NT2/D1 (cell line): ENCODE data around the genes RNF214 and SCN2B.

GRCh38 chr11:117001872-117002600 lies 96.2 kb downstream of the SIK3 start:
- RRBS, 2 experiments: no CpG with 5 or more reads among the region's 4 CpGs

GRCh38 chr11:117092859-117093606 lies 5.2 kb downstream of the SIK3 start:
- RRBS, 2 experiments: no CpG with 5 or more reads among the region's 6 CpGs

DNA sequence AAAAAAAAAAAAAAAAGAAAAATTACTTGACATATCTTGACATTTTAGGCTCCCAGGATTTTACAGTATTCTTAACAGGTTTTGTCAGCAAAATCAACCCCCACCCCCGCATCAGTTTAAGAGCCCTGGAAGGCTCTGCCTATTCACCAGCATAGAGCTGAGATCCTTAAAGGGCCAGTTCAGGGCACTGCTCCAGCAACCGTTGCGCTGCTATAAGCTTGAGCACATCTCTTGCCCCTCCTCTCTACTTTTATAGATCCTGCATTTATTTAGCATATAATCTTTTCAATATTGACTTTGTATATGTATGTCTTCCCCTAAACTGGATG lies 690 bp upstream of the PAFAH1B2 start:
- RRBS, 2 experiments: no CpG with 5 or more reads among the region's 3 CpGs

DNA sequence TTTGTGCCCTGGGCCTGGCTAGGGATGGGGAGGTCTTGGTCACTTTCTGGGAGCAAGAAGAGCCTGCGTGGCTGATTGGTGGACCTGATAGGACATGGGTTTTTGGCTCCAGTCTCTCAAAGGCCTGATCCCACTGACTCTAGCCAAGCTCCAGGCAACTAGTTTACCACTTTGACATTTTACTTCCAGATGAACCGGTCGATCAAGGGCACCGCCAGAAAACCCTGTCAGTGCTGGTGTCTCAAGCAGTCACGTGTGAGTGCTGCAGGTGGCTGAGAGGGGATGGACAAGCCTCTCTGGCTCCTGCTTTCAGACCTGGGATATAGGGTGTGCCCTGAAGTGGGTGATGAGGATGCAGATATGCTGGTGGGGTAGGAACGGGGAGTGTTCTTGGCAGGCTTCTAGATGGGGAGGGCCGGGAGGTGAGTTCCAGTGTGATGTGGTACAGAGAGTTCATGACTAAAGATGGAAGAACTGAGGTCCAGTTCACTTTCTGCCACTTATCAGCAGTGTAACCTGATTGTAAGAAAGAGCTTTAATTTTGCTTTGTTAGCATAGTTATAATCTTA lies 5.4 kb downstream of the SIDT2 start:
- RRBS, 2 experiments: no CpG with 5 or more reads among the region's 7 CpGs

GRCh38 chr11:117191453-117192061 lies 7.6 kb upstream of the TAGLN start:
- RRBS, 2 experiments: no CpG with 5 or more reads among the region's 16 CpGs

DNA sequence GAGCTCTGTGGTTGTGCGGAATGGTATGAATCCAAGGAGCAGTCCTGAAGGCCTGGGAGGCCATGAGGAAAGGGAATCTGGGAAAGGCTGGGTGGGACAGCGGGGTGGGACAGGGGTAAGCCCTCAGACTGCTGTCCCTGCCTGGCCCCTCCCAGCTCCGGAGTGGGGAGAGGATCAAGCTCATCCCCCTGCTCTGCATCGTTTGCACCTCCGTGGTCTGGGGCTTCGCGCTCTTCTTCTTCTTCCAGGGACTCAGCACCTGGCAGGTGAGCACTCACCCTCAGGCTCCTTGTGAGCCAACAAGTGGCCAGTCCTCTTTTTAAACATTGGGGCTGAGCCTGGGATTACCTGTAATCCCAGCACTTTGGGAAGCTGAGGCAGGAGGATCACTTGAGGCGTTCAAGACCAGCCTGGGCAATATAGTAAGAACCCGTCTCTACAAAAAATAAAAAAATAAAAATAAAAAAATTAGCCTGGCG lies 5.4 kb upstream of the TAGLN start:
- RRBS, 2 experiments: no CpG with 5 or more reads among the region's 10 CpGs

DNA sequence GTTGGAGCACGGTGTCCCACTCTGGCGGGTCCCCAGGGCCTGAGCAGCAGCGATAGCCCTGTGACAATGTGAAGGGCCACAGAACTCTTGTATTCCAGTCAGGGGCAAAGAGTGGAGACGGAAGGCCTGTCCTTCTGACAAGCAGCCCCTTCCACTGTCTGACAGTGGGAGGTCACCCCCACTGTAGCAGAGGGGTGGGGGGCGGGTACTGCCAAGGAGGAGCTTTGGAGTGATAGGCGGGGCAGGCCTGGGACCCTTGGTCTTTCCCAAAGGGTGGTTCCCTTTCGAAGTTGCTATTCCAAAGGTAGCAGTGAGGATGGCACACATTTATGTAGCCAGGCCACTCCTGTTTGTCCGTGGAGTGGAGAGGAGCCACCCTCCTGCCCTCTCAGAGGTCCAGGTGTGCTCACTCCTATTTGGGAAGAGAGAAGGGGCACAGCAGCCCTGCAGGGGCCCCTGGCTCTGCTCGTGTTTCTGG lies 724 bp downstream of the TAGLN start:
- RRBS, 2 experiments: no CpG with 5 or more reads among the region's 9 CpGs

GRCh38 chr11:117202676-117203732 lies 3.8 kb downstream of the TAGLN start:
- RRBS, 2 experiments: no CpG with 5 or more reads among the region's 21 CpGs

DNA sequence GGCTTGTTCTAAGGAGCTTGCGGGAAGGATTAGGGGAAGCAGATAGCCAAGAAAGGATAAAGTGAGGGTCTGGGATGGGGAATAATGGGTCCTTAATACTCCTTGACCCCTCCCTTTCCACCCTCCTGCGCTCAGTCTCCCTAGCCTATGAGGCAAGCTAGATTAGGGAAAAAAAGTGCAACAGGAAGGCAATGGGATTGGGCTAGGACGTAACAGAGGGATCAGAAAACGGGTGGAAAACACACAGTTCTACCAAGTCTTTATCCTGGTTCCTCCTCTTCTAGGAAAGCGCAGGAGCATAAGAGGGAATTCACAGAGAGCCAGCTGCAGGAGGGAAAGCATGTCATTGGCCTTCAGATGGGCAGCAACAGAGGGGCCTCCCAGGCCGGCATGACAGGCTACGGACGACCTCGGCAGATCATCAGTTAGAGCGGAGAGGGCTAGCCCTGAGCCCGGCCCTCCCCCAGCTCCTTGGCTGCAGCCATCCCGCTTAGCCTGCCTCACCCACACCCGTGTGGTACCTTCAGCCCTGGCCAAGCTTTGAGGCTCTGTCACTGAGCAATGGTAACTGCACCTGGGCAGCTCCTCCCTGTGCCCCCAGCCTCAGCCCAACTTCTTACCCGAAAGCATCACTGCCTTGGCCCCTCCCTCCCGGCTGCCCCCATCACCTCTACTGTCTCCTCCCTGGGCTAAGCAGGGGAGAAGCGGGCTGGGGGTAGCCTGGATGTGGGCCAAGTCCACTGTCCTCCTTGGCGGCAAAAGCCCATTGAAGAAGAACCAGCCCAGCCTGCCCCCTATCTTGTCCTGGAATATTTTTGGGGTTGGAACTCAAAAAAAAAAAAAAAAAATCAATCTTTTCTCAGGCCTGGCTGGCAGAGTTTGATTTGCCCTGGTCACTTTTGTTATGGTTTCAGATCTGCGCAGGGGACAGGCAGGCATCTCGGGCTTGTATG lies 5.0 kb downstream of the TAGLN start:
- RRBS, 2 experiments: 85 to 93% methylated on average over 6 of the region's 19 CpGs

- RRBS, 2 experiments: no CpG with 5 or more reads among the region's 14 CpGs
Measured at GRCh38 chr11:117223418-117224154, 8.3 kb downstream of the PCSK7 start.

DNA sequence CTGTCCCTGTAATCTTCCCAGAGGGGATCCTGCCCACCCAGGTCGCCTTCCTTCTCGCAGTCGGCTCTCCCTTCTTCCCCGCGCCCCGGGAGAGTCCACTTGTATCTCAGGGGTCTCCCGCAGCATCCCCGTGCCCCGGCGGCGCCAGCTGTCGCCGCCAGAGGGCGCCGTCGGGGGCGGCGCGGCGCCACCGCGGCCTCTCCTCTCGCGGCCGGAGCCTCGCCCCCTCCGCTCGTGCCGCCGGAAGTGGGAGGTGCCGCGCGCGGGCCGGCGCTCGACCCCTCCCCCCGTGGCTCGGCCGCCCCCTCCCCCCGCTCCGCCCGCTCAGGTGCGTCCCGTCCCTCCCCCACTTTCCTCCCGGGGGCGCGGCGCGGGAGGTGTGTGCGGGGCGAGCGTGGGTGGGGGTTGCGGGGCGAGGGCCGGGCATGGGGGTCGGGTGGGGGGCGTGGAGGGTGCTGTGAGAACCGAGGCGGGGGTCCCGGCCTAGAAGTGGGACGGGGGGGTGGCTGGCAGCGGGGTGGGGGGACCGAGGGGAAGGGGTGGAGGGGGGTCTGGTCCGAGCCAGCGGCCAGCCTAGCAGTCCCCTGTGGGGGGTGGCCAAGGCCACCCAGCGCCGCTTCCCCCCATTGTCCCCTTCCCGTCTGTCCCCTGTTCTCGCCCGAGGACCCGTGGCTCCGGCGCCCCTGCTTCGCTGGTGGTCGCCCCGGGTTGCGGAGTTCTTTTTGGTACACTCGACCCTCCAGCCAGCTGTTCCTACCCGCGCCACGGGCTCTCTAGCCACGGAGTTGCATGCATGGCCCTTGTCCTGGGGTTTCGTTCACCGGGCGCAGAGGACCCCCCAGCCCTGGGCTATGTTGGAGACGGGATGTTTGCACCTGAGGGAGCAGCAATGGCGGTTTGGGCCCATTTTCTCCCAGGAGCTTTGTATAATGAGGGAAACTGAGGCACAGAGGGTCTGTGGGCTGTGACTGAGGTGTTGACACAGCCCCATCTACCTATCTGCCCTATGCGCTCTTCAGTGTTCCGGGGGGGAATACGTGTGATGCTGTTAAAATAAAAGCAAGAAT lies at the start of gene RNF214:
Gene RNF214, plus strand, starts transcription at position 273 of the 1,067 bp plus-strand sequence.
- RRBS, 2 experiments: 2 to 4% methylated on average over 34 to 39 of the region's 91 CpGs

DNA sequence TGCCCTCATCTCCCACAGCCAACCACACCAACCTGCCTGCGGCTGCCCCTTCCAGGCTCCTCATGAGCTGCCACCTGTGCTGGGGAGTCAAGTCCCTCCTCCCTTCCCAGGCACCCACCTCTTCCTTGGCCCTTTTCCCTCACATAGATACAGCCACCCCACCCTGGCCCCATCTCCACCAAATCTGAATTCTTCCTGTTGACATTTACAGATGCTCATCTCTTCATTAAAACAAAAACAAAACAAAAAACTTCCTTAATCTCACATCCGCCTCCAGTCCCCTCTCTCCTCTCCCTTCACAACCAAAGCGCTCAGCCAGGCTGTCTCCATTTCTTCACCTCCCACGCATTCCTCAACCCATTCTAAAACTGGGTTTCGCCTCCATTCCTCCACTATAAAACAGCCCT lies 15.4 kb downstream of the BACE1 start:
- RRBS, 2 experiments: no CpG with 5 or more reads among the region's 5 CpGs

DNA sequence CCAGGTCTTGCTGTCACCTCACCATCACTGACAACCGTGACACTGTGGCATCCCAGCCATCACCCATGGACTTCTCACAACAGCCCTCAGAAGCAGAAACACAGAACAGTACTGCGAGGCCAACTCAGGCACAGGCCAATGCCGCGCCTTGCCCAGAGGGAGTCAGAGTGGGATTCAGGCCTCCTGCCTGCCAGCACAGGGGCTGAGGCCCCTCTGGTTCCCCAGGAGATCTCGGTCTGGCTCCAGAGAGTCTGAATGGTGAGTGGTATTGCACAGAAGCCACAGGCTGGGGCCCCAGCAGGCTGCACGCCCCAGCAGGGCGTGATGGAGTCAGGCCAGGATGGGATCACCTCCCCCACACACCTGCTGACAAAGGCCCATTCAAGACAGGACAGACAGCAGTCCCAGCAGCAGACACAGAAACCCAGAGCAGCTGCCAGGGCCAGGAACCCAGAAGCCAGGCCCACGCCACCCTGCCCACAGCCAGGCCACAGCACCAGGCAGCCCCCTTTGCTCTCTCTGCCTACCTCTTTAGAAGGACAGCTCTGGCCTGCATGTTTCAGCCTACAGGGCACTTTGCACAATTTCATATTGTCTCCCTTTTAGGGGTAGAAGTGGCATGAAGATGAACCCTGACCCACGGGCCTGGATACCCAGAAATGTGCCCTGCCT lies 6.3 kb downstream of the FXYD6 start:
- RRBS, 2 experiments: no CpG with 5 or more reads among the region's 9 CpGs

DNA sequence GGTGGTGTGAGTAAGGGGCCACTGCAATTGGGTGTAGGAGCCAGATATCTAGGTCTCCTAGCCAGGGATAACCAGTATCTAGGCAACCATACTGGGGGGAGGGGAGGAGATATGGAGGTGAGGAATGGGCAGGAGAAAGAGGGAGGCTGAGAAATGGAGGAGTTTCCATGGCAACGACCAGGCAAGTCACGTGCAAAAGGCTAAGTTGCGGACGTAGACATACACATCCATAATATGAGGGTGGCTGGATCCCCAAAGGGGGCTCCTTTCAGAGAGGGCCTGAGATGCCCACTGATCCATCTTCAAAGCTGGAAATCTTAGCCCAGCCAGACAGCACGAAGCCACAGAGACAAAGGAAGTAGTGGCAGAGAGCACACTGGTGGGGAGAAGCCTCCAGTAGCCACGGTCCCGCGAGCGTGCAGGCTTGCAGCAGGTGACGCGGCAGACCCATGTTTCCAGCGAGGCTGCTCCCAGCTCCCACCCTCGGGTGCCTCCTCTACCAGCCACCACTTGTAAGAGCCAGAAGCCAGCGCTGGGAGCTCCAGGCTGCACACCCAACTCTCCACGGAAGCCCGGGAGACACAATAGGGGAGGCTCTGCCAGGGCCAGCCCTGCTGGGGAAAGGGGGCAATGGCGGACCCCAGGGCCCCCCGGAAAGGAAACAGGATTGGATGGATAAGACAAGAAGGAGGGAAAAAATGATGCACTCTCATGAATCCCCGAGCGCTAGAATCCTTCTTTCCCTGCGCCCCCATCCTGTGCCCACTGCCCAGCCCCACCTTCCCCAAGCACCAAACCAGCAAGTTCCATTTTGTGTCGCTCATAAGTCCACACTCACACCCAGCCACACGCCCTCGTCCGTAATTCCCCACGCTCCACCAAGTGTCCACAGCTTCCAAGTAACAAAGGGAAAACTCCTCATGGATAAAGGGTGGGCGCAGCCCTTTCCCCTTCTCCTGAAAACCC lies 849 bp downstream of the FXYD6 start:
- RRBS, 2 experiments: 9 to 16% methylated on average over 3 of the region's 27 CpGs

GRCh38 chr11:117877284-117877945 lies 957 bp upstream of the FXYD6 start:
- RRBS, 2 experiments: 27 to 66% methylated on average over 3 of the region's 10 CpGs

- RRBS, 2 experiments: no CpG with 5 or more reads among the region's 5 CpGs
Measured at GRCh38 chr11:117989022-117989347, 2.8 kb downstream of the IL10RA start.

DNA sequence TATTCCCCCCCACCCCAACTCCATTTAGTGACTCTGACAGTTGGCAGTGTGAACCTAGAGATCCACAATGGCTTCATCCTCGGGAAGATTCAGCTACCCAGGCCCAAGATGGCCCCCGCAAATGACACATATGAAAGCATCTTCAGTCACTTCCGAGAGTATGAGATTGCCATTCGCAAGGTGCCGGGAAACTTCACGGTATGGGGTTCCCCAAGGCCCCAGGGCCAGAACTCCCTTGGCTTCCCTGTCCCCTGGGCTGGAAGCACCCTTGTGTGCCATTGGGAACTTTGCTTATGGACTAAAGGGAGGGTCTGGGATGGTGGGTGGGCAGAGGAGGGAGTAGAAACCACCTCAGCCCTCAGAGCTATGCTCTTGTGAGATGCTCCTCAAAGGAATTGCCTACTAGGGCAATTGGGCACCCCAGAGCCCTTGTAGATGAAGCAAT lies 7.0 kb downstream of the IL10RA start:
- RRBS, 2 experiments: no CpG with 5 or more reads among the region's 6 CpGs

- RRBS, 2 experiments: no CpG with 5 or more reads among the region's 7 CpGs
Measured at GRCh38 chr11:118176358-118176774, at the start of gene SCN2B. SCN2B (minus strand) TSS chr11:118176639.

GRCh38 chr11:118202623-118203277 lies 22.1 kb downstream of the JAML start:
- RRBS, 2 experiments: no CpG with 5 or more reads among the region's 4 CpGs

DNA sequence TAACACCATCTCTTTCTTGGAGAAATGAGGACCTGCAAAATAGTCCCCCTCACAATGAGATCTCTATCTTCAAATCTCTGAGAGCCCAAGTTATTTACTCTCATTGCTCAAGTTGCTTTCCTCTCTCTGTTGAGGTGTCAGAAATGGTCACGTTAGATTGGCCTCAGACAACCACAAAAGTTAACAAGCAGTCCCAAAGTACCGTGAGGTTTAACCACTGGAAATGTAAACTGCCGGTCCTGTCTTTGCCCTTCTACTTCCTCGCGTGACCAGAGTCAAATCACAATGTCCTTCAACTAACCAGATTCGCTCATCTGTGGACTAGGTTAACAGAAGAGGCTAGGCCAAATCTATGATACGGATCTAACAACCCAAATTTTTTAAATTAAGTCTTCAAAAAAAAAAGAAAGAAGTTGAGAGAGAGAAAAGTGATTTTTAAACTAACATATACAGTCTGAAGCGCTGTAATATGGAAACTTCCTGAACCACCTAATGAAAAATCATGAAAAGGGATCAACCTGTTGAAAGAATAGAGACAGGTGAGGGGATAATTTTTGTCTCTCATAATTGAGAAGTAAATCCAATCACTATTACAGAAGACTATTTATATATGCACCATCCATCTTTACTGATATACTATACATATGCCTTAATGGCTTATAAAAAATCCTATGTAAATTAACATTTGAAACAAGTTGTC lies 3.2 kb upstream of the JAML start:
- RRBS, 2 experiments: no CpG with 5 or more reads among the region's 8 CpGs